ENCODE measurements around a stretch of chr18.

- PRO-cap, 3 experiments = no peak in any of the 3 experiments
These were observed 109.2 kb downstream of the ATP9B start for GRCh38 chr18:79178405-79178819.

GRCh38 chr18:79393290-79393584, 2.5 kb upstream of the NFATC1 start:
- PRO-cap, 3 experiments = no peak in any of the 3 experiments

DNA sequence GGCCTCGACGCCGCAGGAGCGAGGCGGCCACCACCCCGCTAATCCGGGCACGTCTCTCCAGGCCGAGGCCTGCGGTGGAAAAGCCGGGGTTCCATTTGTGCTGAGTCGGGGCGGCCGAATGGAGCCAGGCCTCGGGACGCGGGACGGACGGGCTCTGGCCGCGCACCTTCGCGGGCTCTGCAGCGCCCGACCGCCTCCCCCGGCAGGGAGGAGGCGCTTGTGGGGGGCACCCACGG, 1.2 kb upstream of the NFATC1 start:
- PRO-cap, 3 experiments = no peak in any of the 3 experiments

GRCh38 chr18:79409708-79410218, 14.0 kb downstream of the NFATC1 start:
- PRO-cap, 3 experiments = no peak in any of the 3 experiments

GRCh38 chr18:79432227-79432723, 36.5 kb downstream of the NFATC1 start:
- PRO-cap, 3 experiments = no peak in any of the 3 experiments

- PRO-cap, 3 experiments = no peak in any of the 3 experiments
These were observed 130.9 kb downstream of the NFATC1 start for GRCh38 chr18:79526691-79526916.

DNA sequence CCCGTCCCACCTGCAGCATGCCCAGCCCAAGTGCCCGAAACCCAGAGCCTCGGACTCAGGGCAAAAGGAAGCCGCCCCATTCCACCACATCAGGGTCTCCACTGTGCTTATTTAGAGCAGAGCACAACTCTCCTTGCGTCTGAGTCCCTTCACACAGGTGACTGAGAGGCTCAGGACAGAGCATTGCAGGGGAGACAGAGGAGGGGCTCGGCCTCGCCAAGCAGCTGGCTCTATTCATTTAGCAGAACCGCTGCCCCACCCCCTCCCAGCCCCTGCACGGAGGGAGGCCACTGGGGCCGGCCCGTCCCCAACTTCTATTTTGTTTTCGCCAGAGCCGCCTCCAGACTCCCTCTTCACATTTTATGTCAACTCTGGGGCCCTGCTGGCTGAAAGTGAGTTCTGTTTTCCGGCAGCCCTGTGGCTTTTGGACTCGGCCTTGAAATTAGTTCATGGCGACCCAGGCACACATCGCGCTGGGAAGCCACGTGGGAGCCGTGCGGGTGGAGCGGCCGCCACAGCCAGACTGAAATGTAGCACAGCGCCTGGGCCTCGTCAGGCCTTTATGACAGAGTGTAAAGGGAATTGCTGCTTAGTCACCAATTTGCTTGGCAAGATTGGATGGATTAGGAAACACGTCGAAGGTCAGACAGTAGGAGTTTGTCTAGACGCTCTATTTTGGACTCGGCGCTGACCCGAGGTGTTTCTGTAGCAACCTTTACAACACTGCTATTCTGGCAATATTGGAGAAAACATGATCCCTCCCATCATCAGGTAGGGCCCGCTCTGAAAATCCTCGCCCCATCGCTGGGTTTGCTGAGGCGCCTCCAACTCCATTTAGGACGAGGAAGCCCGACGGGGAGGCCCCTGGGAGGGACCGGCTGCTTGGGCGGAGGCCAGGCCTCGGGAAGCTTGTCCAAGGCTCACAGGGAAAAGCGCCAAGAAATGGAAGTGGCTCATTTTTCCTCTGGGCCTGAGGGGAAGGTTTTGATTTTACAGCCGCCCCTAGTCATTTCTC, 90.8 kb upstream of the CTDP1 start:
- PRO-cap, 3 experiments = peak in 1 of 3 experiments; most common plus-strand start position 837 of the sequence (in 1); most common minus-strand start position 525 of the sequence (in 1)

DNA sequence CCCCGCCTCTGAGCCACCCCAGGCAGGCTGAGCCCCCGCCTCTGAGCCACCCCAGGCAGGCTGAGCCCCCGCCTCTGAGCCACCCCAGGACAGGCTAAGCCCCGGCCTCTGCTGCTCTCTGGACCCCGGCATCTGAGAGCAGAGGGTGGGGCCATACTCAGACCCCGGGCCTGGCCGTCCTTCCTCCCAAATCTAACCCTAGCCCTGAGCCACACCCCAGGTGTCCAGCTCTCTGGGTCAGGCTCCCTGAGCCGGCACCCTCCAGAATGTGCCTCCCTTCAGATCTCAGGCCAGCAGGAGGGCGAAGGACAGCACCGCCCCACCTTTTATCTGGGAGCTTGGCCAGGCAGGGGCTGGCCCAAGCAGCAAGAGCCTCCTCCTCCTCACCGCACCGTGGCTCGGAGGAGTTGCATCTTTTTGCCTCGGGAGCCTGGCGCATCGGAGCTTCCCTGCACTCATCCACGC, 69.2 kb upstream of the CTDP1 start:
- PRO-cap, 3 experiments = peak in 1 of 3 experiments; most common plus-strand start position 412 of the sequence (in 1)

DNA sequence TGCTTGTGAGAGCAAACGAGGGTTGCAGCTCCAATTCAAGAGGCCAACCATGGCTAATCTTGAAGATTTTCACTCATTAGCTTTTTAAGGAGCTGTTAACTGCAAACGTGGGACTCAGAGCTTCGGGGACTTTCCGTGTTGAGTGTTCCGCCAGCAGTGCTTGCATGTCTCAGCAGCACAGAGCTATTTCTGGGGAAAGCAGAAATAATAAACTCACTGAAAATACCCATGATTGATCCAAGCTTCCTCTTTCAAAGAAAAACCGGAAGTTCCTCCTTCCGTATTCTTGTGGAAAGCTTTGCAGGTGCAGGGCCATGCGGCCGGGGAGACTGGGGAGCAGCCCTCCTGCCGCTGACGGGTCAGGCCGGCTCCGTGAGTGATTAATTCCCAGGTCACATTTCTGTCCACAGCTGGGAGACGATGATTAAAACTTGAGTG, 54.4 kb upstream of the CTDP1 start:
- PRO-cap, 3 experiments = no peak in any of the 3 experiments

GRCh38 chr18:79744741-79745068, 53.0 kb upstream of the KCNG2 start:
- PRO-cap, 3 experiments = no peak in any of the 3 experiments

DNA sequence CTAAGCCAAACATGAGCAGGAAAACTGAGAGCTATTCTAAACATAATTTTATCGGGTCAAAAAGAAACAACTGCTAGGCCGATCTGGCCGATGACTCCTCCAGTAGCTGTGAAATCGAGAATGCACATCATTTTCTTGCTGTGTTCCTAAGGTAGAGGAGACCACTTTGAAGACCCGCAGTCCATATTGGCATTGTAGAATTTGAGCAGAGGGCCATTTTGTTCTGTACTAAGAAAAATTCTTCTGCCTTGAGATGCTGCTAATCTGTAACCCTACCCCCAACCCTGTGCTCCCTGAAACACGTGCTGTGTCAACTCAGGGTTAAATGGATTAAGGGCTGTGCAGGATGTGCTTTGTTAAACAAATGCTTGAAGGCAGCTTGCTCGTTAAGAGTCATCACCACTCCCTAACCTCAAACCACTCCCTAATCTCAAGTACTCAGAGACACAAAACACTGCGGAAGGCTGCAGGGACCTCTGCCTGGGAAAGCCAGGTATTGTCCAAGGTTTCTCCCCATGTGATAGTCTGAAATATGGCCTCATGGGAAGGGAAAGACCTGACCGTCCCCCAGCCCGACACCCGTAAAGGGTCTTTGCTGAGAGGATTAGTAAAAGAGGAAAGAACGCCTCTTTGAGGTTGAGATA, 4.4 kb upstream of the HSBP1L1 start:
- PRO-cap, 3 experiments = no peak in any of the 3 experiments

DNA sequence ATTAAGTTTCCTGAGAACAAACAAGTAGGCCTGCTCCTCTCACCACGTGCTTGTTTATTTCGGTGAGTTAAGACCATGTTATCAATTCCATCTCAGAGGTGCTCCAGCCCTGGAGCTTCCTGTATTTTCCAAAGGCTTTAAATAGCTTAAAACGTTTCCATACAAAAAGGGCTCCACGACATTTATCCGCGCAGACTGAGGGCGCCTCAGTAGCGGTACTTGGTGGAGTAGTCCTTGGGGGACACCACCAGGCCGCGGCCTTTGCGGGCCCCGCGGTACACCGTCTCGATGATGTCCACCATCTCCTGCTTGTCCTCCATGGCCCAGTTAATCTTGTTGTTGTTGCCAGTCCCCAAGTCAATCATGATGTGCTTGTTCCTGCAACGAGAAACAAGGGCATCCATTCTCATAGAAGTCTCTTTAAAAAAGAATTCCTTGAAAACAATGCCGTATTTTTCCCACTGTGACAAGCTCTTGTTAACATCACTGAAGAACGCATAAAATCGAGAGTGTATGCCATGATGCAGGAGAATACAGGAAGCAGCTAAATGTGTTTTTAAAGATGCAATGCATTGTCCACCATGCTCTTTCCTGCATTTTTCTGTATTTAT, 9.1 kb downstream of the HSBP1L1 start:
- PRO-cap, 3 experiments = no peak in any of the 3 experiments

DNA sequence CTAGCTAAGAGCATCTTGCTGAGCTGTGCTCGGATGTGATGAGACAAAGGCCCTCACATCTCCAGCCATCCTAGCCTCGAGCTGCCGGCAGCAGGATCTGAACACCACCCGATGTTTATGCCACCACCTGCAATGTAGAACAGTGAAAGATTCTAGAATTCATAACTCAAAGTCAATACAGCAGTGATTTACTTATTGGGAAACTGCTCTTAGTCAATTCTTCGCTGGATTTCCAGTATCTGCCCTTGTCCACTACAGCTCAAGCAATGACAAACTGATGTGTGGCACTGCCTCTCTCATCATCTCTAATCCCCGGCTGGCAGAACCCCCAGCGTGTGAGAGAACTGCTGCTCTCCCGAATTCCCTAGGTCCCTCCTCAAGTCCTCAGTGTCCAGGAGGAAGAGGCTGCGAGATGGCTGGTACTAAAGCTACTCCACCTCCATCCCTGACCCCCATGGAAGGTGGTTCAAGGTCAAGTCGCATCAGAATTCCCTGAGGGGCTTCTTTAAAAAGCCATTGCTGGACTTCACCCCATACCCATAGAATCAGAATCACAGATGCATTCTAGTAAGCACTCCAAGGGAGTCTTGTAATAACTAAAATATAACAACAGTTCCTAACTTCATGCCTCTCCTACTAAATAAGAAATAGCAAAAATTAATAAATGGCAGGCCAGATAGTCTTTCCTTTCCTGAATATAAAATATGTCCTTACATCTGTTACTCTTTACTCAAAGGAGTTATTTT, 1.6 kb downstream of the TXNL4A start:
- PRO-cap, 3 experiments = no peak in any of the 3 experiments

GRCh38 chr18:80183186-80183788, 64.0 kb downstream of the PARD6G start:
- PRO-cap, 3 experiments = no peak in any of the 3 experiments

DNA sequence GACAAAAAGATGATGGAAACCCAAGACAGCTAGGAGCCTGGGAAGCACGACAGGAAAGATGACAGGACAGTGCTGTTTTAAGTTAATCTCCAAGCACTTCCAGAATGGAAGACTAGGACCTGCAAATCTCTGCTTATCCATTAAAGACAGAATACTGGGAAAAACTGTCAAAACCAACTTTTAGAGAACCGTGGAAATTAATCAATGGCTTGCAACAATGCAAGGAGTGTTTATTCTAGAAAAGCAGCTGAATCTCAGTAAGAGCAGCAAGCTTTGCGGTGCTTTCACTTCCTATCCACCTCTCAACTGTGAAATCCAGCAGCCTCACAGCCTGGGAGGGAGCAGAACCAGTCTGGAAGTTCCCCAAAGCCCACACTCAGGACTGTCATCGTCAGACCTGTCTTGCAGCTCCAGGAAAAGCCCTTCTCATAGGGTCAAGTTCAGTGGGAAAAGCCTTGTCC, 37.2 kb downstream of the PARD6G start:
- PRO-cap, 3 experiments = peak in 2 of 3 experiments; most common minus-strand start position 308 of the sequence (in 2)

Data from Metastatic Breast Carcinoma in the Ovary (tissue), 3 donors.